ENCODE measurements around a stretch of chr10.

GRCh38 chr10:22340195-22340738 is 5.0 kb upstream of the SPAG6 start:
- PRO-cap, 2 experiments = peak in 2 of 2 experiments; most common plus-strand start chr10:22340446 (in 2); most common minus-strand start chr10:22340629 (in 1)

GRCh38 chr10:22513396-22514221 is 168.3 kb downstream of the SPAG6 start:
- PRO-cap, 2 experiments = no peak in any of the 2 experiments

DNA sequence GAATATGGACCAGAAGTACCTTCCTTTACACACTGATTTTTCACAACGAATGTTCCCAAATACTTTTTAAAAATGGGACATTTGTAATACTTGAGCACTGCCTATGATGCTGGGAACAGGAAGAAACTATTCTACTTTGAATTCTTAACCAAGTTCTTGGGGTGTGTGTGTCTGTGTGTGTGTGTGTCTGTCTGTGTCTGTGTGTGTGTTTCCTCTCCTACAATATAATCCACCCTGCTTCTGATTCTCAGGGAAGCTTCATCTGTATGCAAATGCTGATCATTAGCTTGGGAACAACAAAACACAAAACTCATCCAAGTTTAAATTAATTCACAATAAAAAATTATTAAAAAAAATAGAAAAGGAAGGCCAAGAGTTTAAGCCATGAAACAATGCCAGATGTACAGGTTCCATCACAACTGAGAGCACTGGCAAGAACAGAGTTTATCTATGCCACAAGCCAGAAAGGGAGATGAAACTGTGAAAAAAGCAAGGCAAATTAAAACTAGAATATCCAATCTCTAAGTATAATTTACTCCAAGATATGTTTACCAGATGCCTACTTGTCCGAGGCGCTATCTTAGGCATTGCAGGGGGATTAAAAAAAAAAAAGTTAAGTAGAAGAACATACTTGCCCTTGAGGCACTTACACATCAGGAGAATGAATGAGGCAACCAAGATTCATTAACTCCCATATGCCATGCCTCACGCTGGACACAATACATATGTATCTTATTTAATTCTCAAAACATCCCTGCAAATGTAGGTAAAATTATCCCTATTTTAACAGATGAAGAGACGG is 144.7 kb downstream of the PIP4K2A start:
- PRO-cap, 2 experiments = no peak in any of the 2 experiments

- PRO-cap, 2 experiments = no peak in any of the 2 experiments
These were observed 59.2 kb downstream of the PIP4K2A start for GRCh38 chr10:22655278-22655551.

DNA sequence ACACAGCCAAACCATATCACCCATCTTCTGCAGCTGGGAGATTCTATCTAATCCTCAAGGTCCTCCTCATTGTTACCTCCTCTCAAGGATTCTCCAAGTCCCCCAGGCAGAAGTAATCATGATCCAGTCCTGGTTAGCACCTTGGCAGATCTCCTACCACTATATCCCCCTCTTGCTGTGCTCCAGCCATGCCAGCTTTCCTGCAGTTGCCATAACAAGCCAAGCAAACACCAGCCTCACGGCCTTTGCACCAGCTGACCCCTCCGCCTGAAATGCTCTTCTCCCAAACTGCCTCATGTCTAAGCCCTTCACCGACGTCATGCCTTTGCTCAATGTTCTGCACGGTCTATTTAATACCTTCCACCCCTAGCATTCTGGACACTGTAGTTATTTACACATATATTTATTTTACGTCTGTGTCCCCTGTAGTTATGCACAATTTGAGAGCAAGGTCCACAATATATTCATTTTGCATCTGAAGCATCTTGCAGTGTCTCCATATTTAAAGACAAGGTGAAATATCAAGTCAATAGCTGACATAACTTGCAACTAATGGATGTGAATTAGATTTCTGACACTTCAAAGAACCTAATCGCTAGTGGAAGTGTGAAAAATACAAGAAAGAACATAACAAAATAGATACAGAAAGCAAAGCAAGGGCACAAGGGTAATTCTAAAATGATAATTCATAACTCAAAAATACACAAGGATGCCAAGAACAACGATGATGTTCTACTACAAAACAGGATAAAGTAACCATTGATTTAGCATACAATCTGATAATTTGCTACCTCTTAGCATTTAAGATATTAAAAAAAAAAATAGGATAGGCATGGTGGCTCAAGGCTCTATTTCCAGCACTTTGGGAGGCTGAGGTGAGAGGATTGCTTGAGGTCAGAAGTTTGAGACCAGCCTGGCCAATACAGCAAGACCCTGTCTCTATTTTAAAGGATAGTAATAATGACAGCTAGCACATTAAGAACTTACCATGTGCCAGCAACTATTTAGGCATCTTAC is 7.9 kb downstream of the PIP4K2A start:
- PRO-cap, 2 experiments = no peak in any of the 2 experiments

DNA sequence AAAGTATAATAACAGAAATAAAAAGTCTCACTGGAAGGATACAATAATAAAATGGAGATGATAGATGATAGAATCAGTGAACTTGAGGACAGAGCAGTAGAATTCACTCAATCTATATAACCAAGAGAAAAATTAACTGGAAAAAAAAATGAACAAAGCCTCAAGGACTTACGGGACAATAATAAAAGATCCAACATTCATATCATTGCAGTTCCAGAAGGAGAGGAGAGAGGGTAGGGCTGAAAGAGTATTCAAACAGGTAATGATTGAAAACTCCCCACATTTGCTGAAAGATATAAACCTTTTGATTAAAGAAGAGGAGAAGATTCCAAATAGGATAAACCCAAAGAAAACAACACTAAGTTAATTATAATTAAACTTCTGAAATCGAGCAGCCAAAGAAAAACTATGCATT is 71.7 kb upstream of the MSRB2 start:
- PRO-cap, 2 experiments = no peak in any of the 2 experiments

DNA sequence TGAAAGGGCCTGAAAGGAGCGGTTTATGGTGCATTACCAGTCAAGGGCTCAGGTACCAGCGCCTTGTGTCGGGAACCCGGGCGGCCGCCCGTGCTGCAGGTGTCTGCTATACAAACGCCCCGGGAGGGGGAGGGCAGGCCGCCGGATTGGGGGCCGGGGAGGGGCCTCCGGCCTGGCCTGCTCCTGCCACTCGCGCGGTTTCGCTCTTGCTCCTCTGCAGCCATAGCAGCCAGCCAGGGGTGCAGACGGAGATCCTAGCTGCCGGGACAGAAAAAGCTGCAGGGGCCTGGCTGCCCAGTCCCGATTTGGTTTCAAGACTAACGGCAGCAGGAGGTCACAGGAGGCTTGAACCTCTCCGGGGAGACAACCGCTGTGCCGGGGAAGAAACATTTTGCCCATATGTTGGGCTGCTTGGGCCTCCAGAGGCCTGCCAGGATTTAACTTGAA is 17.3 kb upstream of the PTF1A start:
- PRO-cap, 2 experiments = no peak in any of the 2 experiments

DNA sequence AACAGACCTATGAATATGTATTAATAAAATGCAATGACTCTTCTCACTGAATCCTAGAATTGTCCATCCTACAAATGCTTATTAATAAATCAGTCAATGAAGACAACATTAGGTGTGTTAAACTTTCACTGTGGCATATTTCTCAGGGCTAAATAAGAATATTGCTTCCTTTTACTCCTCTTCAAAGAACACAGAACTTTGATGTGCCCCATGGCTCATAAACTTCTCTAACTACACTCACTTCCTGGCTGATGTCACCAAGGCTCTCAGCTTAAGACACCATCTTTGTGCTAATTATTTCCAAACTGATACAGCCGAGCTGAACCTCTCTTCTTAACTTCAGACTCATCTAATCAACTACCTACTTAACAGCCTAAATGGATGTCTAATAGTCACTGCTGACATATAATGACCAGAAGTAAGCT is 3.7 kb downstream of the C10orf67 start:
- PRO-cap, 2 experiments = no peak in any of the 2 experiments

- PRO-cap, 2 experiments = no peak in any of the 2 experiments
These were observed 73.5 kb downstream of the OTUD1 start for GRCh38 chr10:23512328-23512883.

GRCh38 chr10:24213825-24214256 is 4.9 kb downstream of the KIAA1217 start:
- PRO-cap, 2 experiments = no peak in any of the 2 experiments

- PRO-cap, 2 experiments = no peak in any of the 2 experiments
These were observed 5.8 kb downstream of the KIAA1217 start for GRCh38 chr10:24214744-24215091.

- PRO-cap, 2 experiments = no peak in any of the 2 experiments
These were observed 32.6 kb downstream of the KIAA1217 start for GRCh38 chr10:24241519-24241913.

- PRO-cap, 2 experiments = no peak in any of the 2 experiments
These were observed 54.0 kb downstream of the KIAA1217 start for GRCh38 chr10:24262864-24263485.

- PRO-cap, 2 experiments = no peak in any of the 2 experiments
These were observed 235.1 kb downstream of the ARHGAP21 start for GRCh38 chr10:24488445-24489132.

DNA sequence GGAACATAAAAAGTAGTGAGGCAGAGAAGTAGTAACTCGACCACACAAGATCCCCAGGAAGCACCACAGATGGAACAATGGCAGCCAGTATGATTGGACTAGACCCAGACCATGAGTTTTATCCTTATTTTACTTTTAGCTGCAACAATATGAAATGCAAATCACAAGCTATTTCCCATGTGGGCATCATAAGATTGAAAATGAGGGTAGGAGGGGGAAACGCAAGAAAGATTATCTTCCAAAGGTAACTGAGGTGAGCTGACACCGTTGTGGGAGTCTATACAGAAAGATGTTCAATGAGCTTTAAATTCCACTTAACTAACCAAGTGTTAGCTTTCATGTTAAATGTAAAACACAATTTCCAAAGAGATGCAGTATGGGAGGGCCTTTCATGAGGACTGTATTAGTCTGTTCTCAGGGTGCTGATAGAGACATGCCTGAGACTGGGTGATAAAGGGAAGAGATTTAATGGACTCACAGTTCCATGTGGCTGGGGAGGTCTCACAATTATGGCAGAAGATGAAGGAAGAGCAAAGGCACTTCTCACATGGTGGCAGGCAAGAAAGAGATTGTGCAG is 191.5 kb downstream of the ARHGAP21 start:
- PRO-cap, 2 experiments = no peak in any of the 2 experiments

DNA sequence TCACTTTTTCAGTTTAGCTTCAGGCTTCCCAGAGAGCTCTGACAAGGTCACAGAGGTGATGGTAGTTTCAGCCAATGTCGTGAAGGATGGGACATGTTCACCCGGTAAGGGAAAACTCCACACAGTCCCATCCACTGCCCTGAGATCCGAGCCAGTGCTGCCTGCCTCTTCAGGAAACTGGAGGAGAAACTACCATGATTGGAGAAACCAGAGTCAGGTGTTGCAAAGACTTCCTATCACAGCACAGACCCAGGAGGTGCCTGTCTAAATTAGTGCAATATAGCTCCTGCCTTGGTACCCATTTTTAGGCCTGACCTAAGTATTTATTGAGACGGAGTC is 175.0 kb downstream of the ARHGAP21 start:
- PRO-cap, 2 experiments = no peak in any of the 2 experiments

- PRO-cap, 2 experiments = no peak in any of the 2 experiments
These were observed 101.8 kb downstream of the ARHGAP21 start for GRCh38 chr10:24621743-24622422.

DNA sequence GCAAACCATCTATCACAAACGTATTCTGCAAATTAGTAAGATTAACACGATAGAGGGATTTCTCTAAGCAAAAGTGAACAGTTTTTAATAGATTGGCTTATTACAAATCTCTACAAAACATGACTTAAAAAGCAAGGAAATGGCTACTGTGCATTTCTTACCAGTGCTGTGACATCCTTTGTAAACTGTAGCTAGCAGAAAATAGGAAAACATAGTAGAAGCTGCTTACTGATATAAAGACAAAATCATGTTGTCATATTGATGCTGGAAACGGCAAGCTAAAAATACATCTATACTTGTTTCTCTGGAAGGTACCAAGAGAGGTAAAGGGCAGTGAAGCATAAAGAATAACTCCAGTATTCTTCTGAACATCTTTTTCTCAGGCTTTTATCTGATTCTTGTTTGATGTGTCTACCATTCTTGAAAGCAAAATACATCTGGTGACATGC is 101.1 kb downstream of the ARHGAP21 start:
- PRO-cap, 2 experiments = no peak in any of the 2 experiments

DNA sequence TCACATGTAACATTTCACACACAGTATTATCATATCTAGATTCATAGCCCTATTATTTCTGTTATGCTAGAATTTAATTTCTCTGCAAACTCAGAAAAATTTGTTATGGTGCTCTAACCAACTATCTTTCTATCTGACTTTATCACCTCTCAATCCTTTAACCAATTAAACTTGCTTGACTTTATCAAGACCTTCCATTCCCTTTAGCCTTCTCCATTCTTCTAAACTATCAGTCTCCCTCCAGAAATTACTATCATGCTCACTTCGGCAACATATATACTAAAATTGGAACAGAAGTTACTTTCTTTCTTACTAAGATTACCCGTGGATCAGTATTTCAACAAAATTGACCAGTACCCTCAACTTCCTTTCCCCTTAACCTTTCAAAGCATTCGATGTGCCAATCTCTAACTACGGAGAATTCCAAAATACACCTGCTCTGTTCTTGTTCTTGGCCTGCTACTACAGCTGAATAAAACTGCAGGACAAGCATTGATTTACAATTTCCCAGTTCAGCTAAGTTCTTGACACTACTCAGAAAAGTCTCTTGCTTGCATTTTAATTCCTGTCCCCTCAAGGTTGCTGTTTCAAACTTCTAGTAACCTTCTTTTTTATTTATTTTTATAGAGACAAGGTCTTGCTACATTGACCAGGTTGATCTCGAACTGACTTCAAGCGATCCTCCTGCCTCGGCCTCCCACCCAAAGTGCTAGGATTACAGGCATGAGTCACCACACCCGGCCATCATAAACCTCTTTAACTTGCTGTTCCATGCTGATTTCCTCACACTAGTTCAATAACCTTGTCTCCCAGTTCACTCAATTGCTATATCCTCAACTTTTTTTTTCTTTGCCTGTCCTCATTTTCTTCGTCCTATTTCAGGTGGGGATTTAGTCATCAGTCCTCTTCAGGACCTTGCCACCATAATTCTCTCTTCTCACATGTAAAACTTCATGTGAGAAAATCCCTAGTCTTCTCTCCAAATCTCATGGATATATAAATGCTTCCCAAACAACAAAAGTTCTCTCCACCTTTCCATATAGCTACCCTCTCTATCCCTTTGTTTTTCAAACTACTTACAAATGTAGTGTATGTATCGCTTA is 80.1 kb downstream of the ARHGAP21 start:
- PRO-cap, 2 experiments = no peak in any of the 2 experiments

GRCh38 chr10:24867102-24867833 is 85.1 kb downstream of the PRTFDC1 start:
- PRO-cap, 2 experiments = no peak in any of the 2 experiments

Data from right ventricle myocardium (tissue), 1 donor.